ENCODE measurements around a stretch of chr7.

DNA sequence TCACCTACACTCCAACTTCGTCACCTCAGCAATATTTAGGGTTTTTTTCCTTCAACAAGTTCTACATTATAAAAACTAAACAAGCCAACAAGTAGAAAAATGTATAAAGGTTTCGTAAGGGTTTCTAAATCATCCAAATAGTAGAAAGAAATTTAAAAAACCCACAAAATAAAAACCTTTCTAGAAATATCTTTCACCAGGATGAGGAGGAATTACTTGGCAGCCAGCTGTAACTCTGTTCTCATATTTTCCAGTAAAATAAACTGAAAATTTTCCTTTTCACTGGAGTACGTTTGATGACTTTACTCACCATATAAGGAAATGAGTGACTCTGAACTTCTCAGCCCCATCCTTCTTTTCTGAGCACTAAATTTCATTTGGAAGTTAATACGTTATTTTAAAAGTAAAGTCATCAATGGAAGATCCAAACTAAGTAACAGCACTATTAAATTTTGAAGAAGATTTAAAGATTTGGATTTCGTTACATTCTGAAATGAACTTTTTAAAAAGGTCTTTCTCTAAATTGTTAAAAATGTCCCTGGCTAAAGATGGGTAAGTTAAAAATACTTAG, 43.5 kb downstream of the ESYT2 start:
- RAMPAGE, long total RNA = no peak
- RRBS, 2 experiments = no CpG with 5 or more reads among the region's 5 CpGs
CAGE:
- cytosol, long polyA minus RNA = no peak
- cytosol, long polyA plus RNA = no peak
- long polyA plus RNA = no peak
- nucleolus, long total RNA = no peak
- nucleus, long polyA plus RNA = no peak
- nucleus, long total RNA = no peak

DNA sequence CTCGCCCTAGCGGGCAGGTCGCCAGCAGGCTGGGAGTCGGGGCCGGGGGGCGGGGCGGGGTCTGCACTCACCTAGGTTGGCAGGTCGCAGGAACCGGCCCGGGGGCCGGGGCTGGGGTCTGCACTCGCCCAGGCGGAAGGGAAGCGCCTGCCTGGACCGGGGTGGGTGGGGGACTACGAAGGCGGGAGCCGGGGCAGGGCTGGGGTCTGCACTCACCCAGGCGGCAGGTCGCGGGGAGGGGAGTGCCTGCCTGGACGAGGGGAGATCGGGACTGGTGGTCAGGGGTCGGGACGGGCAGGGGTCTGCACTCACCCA, 575 bp downstream of the ESYT2 start:
- RAMPAGE, long total RNA = no peak
- RRBS, 2 experiments = 1 to 2% methylated on average over 14 of the region's 25 CpGs
CAGE:
- cytosol, long polyA minus RNA = no peak
- cytosol, long polyA plus RNA = no peak
- long polyA plus RNA = no peak
- nucleolus, long total RNA = no peak
- nucleus, long polyA plus RNA = no peak
- nucleus, long total RNA = no peak

GRCh38 chr7:158868601-158869257, 12.4 kb downstream of the DYNC2I1 start:
- RAMPAGE, long total RNA = no peak
- RRBS, 2 experiments = no CpG with 5 or more reads among the region's 10 CpGs
CAGE:
- cytosol, long polyA minus RNA = no peak
- cytosol, long polyA plus RNA = no peak
- long polyA plus RNA = no peak
- nucleolus, long total RNA = no peak
- nucleus, long polyA plus RNA = no peak
- nucleus, long total RNA = no peak

DNA sequence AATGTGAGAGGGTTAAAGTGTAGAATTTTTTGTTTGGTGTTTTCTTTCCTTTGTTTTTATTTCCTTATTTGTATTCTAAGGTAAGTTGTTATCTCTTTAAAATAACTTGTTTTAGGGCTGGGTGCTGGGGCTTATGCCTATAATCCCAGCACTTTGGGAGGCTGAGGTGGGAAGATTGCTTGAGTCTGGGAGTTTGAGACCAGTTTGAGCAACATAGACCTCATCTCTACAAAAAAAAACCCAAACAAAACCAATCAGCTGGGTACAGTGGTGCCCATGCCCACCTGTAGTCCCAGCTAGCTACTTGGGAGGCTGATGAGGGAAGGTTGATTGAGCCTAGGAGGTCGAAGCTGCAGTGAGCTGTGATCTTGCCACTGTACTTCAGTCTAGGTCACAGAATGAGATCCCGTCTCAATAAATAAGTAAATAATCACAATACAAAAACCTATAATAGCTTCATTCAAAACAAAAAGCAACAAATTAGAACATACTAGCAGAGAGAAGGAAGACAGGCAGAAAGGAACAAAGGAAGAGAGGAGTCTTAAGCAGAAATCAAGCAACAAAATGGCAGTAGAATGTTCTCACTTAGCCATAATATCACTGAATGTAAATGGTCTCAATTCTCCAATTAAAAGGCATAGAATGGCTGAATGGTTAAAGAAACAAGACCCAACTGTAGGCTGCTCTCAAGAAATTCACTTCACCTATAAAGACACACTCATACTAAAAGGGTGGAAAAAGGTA, 82.8 kb downstream of the DYNC2I1 start:
- RAMPAGE, long total RNA = no peak
- RRBS, 2 experiments = no CpG with 5 or more reads among the region's 2 CpGs
CAGE:
- cytosol, long polyA minus RNA = no peak
- cytosol, long polyA plus RNA = no peak
- long polyA plus RNA = no peak
- nucleolus, long total RNA = no peak
- nucleus, long polyA plus RNA = no peak
- nucleus, long total RNA = no peak

DNA sequence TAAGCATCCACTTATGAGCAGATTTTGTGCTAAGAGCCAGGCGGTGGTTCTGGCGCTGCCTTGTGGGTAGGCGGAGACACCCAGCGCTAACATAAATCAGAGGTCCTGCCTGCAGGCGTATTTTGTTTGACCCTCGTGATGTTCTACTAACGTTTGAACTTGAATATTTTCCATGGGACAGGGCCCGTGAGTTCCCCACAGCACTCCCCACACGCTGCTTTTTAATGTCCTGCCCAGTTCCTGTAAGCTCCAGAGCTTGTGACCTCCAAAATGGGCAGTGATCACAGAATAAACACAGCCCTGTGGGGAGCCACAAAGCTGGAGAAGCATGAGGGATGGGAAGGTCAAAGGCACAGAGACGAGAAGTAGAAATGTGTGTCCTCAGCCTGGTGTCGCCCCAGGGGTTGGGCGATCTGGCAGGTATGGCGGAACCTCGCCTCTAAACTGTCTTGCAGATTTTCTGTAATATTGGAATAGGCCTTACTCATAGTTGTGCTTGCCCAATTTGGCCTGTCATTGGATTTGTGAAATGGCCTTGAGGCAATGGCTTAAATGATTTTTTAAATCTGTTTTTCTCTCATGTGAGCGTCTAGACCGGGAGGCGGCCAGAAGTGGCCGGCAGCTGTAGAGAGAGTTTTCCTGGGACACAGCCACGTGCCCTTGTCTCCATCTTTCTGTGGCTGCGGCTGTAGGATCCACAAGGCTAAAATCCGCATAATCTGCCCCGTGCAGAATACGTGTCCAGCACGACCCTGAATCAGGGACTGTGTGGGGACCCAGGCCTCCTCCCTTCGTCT, 99.4 kb downstream of the DYNC2I1 start:
- RAMPAGE, long total RNA = no peak
- RRBS, 2 experiments = no CpG with 5 or more reads among the region's 25 CpGs
CAGE:
- cytosol, long polyA minus RNA = no peak
- cytosol, long polyA plus RNA = no peak
- long polyA plus RNA = no peak
- nucleolus, long total RNA = no peak
- nucleus, long polyA plus RNA = no peak
- nucleus, long total RNA = no peak

DNA sequence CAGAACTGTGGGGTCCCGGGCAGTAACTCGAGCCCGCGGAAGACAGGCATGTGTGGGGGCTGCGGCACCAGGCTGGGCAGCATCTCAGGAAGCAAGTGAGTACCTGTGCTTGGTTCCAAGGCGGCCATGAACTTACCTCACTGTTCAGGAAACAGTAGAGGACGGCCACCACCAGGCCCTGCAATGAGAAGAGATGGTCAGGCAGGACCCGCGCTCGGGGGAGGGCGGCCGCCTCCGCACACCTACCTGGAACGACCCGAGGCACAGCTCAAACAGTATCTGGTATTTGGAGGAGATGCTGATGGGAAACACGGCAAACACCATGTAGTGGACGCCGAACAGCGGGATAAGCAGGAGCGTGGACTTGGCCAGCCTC, 113.0 kb downstream of the VIPR2 start:
- RAMPAGE, long total RNA = no peak
- RRBS, 2 experiments = no CpG with 5 or more reads among the region's 20 CpGs
CAGE:
- cytosol, long polyA minus RNA = no peak
- cytosol, long polyA plus RNA = no peak
- long polyA plus RNA = no peak
- nucleolus, long total RNA = no peak
- nucleus, long polyA plus RNA = no peak
- nucleus, long total RNA = no peak

- RAMPAGE, long total RNA = no peak
- RRBS, 2 experiments = no CpG with 5 or more reads among the region's 15 CpGs
CAGE:
- cytosol, long polyA minus RNA = no peak
- cytosol, long polyA plus RNA = no peak
- long polyA plus RNA = no peak
- nucleolus, long total RNA = no peak
- nucleus, long polyA plus RNA = no peak
- nucleus, long total RNA = no peak
Observed at GRCh38 chr7:159075636-159076180, 69.0 kb downstream of the VIPR2 start.

Measured in GM12878 (cell line).